SUDHL5 (cell line): ENCODE measurements around the gene CFAP43.

DNA sequence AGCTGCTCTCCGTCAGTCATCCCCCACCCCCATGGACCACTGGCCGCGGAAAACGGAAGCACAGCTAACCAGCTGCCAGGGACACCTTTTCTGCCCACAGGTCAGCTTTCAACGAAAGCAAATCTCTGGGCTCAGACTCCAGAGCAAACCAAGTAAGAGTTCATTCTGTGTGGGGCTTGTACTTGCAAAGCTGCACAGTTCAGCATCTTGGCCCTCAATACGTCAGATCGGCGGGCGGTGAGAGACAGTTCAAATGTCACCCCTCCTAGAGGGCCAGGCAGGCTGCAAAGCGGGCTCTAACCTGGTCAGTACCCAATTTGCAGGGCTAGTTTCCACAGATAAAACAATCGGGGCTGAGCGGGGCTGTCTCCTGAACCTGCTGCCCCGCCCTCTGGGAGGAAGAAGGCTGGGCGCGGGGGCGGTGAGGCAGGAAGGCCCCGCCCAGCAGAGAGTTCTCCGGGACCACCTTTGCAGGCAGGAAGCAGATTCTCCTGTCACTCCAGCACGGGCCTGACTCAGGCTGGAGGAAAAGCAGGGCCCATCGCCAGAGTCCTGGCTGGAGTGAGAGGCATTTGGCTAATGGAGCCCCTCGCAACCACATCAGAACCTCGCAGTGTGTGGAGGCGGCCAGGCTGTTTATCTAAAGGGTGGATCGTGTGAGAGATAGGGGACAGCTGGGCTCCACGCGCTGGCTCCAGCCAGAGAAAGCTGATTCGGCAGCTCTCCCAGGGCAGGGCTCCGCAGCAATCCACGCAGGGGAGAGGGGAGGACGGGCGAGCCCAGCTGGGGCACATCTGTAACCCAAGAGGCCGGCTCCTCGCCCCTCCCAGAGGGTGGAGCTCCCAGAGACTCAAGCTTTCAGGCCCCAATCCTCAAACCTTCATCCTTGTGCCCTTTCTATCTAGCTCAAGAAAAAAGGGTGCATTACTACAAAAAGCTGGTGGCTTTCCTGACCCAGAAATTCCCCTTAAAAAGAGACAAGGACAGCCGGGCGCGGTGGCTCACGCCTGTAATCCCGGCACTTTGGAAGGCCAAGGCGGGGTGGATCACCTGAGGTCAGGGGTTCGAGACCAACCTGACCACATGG lies 83.1 kb downstream of the SH3PXD2A start:
- PRO-cap: no peak

DNA sequence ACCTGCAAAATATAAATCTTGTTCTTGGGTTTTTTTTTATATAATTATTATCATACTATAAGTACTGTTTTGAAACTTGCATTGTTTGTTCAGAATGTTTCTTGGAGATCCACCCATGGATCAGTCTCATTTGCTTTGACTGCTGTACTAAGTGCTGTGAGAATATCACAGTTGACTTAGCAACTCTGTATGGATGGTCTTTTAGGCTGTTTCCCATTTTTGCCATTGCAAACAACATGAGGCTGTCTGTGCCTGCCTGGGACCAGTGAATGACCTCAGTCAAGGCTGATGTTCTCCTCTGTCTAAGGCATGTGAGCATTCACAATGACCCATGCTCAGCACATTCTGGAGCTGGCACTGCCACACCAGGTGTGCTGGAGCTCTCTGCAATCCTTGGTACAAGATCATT lies 62.1 kb downstream of the SH3PXD2A start:
- PRO-cap: no peak

- PRO-cap: no peak
Measured at GRCh38 chr10:103836449-103836775, 19.0 kb downstream of the SH3PXD2A start.

- PRO-cap: no peak
Measured at GRCh38 chr10:103836776-103837117, 18.6 kb downstream of the SH3PXD2A start.

- PRO-cap: no peak
Measured at GRCh38 chr10:103872186-103872712, 16.9 kb upstream of the SH3PXD2A start.

DNA sequence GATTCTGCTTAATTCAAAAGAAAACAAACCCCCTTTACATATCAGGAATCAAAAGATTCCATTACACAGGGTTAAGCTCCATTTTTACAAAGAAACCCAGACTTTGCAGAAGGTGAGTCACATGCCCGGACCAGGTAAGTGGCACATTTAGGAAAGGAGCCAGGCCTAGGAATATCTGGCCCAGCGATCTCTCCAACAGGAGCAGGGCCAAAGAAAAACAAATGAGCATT lies 1.1 kb downstream of the STN1 start:
- PRO-cap: no peak

- PRO-cap: no peak
Measured at GRCh38 chr10:104003729-104004216, 36.8 kb downstream of the SLK start.

- PRO-cap: no peak
Measured at GRCh38 chr10:104027850-104028522, 57.7 kb downstream of the COL17A1 start.

GRCh38 chr10:104120728-104121787 lies 913 bp upstream of the SFR1 start:
- PRO-cap: no peak

GRCh38 chr10:104231699-104232930 lies at the start of gene CFAP43:
Gene CFAP43 (minus strand): TSS chr10:104232364.
- PRO-cap: no peak

DNA sequence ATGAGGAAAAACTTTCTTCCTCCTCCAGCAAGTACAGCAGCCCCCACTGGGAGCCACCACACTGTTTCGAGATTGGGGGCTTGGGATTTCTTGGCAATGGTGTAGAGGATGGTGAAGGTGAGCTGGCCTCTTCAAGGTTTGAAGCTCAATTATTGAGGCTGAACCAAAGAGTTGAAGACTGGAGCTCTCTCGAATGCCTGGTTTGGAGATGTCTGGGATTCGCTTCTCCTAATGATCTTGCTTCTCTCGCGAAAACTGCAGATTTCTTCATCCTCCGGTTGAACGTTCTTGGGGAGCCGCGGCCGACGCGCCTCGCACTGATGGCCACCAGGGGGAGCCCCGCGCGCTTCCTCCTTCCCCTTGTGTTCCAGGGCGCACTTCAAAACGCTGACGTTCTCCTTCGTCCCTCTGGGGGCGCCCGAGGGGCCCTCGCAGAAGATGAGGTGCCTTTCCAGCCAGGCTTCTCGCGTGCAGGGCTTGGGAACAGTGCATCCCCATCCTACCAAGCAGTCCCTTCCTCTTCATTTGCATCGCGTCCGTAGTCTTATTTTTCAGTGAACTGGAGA lies 22.3 kb downstream of the GSTO2 start:
- PRO-cap: no peak

DNA sequence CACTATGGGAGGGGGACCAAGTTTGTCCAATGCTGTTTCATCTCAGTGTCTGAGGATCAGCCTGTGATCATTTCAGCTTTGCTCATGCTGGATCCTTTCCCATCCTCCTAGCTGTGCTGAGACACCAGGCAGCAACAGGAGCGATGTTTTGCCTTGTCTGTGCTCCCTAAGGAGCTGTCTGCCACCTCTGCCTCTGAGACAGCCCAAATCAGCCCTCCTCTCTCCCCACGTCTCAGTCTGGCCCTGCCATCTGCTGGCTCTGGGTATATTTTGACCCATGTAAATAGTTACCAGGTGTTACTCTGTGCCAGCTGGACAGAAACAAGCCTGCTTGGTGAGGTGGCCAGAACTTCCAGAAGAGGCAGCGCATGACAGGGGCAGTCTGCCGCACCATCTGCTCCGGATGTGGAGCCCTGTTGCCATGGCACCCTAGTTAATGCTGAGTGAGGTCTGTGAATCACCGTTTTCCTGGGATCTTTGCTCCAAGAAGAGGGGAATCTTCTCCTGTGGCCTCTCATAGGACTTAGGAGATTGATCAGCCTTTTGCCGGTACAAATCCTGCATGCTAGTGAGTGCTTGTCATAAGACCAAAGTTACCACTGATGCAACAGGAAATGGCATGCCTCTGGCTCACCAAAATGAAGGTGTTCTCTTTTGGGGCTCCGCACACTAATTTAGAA lies 31.8 kb downstream of the GSTO2 start:
- PRO-cap: no peak

DNA sequence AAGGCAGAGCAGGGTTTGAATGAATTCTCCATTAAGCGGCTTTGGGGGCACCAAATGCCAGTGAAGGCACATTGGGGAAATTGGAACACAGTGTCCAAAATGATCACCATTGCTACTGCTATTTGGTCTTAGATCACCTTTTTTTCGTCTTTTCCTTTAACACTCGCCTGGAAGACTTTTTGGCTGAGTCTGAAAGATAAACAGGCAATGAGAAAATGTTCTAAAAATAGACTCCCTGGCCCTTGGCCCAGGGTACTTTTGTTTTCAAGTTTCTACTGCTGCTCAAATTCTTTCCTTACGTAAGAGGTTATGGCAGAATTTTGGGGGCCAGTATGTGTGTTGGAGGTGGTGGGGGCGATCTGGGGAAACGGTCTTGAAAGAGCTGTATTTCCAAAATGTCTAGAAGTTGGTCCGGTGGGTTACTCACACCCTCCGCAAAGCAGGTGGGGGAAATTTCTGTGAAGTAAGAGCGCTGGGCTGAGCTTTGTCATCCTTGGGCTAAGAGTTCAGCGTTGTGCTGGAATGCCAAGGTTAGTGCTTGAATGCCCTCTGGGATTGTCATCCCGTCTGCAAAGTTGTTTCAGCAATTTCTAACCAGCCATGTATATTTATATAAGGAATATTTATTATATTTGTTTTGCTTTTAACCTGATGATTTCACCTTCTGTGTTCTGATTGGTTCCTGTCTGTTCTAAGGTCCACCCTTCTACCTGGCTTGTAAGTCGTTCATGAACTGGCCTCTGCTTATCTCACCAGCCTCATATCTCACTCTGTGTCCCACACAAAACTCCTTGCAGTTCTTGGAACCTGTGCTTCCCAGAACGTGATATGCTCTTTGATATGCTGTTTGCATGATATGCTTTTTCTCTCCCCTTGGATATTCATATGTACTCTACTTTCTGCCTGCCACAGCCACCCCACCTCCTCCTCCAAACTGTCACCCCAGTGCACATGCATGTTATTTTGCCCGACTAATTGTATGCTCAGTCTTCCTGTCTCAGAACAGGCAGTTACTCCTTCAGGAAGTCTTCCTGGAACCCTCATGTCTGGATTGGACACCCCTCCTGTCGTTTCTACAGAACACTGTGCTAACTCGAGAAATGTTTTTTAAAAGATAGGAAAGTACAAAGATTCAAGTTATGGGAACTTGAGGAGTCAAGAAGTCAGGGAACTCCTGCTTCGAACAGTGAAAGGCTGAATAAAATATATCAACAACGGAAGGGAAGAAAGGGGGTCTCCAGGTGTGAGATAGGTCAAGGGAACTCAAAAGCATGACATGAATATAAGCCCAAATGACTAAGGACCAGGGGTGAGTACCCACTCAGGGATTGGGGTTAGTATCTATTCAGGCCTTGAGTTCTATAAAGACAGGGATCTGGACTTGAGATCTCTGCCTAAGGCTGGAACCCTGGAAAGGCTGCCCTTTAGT lies 1.7 kb upstream of the ITPRIP start:
- PRO-cap: no peak

- PRO-cap: no peak
Measured at GRCh38 chr10:104342616-104343346, 4.5 kb upstream of the ITPRIP start.

- PRO-cap: no peak
Measured at GRCh38 chr10:104732139-104732572, 91.1 kb downstream of the SORCS3 start.

DNA sequence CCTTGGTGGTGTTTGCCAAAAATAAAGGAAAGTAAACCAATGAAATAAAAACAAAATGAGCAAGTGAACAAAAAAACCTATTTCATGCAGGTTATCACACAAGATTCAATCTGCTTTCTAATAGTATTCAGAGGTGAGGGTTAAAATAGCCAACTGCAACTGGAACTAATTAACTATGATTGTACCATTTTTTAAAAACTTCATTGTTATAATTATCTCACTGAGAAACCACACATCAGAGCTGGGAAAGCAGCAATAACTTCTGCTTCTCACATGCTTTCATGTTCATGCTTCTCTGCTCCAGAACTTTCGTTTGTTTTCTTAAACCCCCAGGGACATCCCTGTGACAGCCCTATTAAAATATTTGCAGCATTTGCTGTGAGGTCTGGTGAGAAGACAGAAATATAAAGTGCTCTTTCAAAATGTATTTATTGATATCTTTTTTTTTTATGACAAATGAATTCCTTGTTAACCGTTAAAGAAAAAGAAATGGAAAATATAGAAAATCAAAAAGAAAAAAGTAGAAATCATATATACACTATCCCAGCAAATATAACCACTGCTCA lies 389.0 kb upstream of the SORCS1 start:
- PRO-cap: no peak

DNA sequence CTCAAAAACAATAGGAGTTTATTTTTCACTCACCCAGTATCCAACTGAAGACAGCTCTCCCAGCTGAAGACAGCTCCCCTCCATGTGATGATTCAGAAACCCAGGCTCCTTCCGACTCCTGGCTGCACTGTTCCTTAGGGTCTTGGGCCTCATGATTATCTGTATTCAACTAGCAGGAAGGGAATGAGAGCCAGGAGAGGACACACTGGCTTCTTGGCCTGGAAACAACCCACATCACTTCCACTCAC lies 30.3 kb upstream of the XPNPEP1 start:
- PRO-cap: no peak

DNA sequence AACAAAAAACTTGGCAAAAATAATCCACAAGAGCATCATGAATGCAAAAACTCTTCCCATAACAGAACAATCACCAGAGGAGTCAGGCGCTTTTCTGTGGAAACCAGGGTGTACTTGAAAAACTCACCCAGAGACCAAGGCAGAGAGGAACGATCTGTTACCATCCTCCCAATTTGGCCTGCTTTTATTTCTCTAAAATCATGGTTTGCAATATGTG lies 36.4 kb upstream of the XPNPEP1 start:
- PRO-cap: no peak

DNA sequence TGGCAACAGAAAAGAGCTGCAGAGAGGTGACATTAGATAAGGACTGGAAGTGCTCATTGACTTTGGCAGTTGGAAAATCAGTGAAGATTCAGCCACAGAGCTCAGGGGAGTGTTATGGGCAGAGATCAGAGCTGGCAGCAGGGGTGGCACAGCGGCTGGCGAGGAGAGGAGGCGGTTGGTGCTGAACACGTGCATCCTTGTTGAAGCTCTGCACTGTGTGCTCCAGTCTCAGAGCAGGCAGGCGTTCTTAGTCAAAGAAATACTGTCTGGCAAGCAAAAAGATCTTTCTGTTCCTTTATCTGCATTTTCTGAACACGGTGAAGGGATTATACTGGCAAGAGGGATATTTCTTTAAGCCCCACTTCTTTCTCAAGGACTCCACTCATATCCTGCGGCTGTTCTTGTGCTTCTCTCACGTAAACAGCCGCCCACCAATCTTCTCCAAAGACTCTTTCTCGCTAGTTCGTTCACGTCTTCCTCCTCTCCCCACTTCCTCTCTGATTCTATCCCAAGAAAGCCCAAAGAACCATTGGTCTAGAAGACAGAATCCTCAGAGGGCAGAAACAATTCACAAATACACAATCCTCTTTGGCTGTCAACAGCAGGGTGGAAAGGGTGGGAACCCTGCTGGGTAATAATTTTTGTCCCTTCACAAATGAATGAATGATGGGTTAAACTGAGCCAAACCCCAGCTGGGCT lies 38.6 kb upstream of the ADD3 start:
- PRO-cap: no peak

DNA sequence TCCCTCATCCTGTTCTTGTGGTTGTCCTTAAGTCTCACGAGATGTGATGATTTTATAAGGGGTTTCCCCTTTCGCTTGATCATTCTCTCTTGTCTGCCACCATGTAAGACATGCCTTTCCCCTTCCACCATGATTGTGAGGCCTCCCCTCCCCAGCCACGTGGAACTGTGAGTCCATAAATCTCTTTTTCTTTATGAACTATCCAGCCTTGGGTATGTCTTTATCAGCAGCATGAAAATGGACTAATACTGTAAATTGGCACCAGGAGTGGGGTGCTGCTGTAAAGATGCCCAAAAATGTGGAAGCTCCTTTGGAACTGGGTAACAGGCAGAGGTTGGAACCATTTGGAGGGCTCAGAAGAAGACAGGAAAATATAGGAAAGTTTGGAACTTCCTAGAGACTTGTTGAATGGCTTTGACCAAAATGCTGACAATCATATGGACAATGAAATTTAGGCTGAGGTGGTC lies 40.3 kb downstream of the ADD3 start:
- PRO-cap: no peak